Hematopoietic multipotent progenitor cell (in vitro differentiated cells): ENCODE measurements around a stretch of chr19.

- CAGE, long polyA plus RNA, result no peak
These were observed 10.2 kb downstream of the GRIN3B start for GRCh38 chr19:1010531-1010781.

DNA sequence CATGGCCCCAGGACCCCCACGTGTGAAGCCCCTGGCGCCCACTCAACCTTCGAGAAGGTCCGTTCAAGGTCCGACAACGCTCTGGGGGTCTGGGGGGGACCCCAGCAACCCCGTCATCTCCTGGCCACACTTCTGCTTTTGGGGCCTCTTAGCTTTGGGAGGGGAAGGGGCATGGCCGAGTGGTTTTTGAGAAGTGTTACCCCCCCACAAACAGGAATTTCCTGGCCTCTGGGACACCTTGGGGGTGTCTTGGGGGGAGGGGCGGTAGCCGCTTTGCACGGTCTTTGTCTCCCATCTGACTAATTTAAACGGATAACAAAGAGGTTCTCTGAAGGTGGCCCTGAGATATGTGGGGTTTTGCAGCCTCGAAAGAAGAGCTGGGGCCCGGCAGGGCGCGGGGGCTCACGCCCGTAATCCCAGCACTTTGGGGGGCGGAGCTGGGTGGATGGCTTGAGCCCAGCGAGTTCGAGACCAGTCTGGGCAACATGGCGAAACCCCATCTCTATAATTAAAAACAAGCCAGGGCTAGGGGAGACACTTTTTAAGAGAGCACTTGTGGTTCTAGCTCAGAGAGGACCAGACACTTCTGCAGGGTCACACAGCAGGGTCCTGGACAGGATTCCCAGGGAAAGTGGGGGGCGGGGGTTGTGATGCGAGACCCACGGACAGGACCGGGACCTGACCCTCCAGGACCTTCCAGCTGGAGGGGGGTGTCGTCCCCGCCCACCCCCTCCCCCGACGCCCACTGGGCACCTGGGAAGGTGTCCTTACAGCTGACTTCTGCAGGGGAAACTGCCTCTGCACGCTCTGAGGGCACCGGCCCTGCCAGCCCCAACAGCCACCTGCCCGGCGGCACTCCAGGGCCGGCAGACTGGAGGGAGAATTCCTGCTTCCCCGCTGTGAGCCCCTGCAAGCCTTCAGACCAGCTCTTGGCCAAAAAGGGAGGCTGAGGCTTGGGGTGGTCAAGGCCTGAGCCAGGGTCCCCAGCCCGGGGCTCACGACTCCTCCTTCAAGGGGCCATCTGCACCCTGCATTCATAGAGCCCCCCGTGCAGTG is 927 bp downstream of the CNN2 start:
- CAGE, long polyA plus RNA, result no peak

GRCh38 chr19:1042948-1043716 is 3.2 kb downstream of the ABCA7 start:
- CAGE, long polyA plus RNA, result no peak

DNA sequence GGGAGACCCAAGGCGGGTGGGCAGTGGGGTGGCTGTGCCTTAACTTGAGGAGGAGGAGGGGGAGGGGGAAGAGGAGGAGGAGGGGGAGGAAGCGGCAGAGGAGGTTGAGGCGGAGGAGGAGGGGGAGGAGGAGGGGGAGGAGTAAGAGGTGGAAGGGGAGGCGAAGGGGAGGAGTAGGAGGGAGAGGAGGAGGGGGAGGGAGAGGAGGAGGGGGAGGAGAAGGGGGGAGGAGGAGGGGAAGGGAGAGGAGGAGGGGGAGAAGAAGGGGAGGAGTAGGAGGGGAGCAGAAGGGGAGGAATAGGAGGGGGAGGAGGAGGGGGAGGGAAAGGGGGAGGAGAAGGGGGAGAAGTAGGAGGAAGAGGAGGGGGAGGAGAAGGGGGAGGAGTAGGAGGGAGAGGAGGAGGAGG is 12.4 kb downstream of the ABCA7 start:
- CAGE, long polyA plus RNA, result no peak

DNA sequence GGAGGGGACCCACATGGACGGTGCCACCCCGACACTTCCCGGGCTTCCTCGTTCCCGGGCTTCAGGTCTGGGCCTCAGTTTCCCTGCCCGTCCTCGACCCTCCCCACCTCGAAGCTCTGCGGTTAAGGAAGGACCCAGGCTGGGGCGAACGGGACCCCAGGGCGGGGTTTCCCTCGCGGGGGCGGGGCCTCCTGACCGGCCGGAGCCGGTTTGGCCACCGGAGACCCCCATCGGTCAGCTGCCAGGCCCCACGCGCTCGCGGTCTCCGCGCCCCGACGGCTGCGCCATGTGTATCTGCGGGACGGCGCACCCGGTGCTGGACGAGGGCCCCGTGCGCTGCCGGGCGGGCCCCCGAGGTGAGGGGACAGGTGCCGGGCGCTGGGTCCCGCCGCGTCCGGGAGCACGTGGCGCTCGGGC is 4.0 kb downstream of the ARHGAP45 start:
- CAGE, long polyA plus RNA, result no peak

- CAGE, long polyA plus RNA, result no peak
These were observed 4.5 kb downstream of the ARHGAP45 start for GRCh38 chr19:1071420-1071829.

DNA sequence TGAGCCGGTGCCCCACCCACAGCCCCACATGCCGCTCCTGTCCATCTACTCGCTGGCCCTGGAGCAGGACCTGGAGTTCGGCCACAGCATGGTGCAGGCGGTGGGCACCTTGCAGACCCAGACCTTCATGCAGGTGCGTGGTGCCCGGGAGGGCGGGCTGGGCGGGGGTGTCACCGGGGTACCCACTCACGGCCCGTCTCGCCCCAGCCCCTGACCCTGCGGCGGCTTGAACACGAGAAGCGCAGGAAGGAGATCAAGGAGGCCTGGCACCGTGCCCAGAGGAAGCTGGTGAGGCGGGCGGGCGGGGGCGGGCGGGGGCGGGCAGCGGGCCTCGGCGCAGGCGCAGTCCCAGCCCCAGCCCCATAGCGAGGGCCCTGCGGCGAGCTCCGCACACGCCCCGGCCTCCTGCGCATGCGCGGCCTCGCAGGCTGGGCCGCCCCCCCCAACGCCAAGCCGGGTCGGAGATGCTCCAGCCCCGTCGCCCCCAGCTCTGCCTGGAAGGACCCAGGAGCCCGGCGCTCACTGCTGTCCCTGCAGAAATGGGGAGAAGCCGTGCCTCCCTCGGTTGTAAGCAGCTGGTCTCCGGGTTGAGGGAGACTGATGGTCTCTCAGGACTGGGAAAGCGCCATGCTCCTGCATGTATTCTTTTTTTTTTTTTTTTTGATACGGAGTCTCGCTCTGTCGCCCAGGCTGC is 7.8 kb downstream of the ARHGAP45 start:
- CAGE, long polyA plus RNA, result no peak

DNA sequence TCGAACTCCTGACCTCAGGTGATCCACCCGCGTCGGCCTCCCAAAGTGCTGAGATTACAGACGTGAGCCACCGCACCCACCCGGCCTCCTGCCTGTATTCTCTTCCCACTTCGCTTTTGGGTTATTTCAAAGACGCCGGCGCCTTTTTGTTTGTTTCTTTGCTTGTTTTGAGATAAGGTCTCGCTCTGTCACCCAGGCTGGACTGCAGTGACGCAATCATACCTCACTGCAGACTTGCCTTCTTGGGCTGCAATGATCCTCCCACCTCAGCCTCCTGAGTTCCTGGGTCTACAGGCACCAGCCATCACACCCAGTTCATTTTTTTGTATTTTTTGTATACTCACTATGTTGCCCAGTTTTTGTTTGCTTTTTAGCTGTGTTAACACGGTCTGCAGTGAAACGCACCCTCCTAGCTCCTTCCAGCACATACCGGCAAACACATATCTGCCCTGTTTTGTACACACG is 8.5 kb downstream of the ARHGAP45 start:
- CAGE, long polyA plus RNA, result no peak

- CAGE, long polyA plus RNA, result no peak
These were observed 11.8 kb downstream of the POLR2E start for GRCh38 chr19:1083382-1083854.

- CAGE, long polyA plus RNA, result no peak
These were observed 598 bp downstream of the POLR2E start for GRCh38 chr19:1094329-1095224.

DNA sequence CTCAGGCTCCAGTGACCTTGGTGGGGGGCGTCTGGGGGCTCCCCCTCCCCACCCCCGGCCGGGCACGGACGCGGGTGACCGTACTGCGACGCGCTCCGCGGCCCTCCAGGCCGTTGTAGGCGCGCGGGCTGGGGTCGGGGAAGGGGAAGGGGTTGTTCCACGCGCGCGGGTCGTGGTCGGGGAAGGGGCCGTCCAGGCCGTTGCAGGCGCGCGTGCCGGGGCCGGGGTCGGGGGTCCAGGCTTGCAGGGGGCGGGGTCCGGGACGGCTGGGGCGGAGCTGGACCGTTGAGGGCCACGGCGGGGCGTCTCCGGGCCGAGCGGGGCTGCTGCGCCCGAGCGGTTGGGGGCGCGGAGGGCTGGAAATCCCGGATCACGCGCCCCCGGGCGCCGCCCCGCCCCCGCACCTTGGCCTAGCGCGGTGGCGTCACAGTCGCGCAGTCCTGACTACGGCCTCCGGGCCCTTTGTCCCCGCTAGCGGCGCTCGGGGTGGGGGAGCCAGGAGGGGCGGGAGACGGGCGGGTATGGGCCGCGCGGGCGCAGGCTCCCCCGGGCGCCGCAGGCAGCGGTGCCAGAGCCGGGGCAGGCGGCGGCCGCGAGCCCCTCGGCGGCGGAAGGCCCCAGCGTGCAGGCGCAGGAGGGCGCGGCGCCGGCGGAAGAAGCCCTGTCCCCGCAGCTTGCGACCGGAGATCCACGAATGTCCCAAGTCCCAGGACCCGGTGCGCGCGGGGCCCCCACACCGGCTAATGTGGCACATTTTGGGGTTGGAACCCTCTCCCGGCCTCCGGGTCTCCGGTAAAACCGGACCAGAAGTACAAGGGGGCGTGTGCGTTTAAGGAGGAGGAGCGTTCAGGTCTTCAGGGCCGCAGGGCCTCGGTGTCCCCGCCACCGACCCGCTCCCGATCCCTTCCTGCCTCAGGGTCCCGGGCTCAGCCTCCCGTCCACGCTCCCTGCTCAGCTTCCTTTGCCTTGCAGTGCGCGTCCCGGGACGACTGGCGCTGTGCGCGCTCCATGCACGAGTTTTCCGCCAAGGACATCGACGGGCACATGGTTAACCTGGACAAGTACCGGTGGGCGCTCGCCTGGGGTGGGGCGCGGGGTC is 769 bp downstream of the GPX4 start:
- CAGE, long polyA plus RNA, result no peak

GRCh38 chr19:1105313-1105529 is 1.4 kb downstream of the GPX4 start:
- CAGE, long polyA plus RNA, result no peak

- CAGE, long polyA plus RNA, result no peak
These were observed 23.7 kb downstream of the GPX4 start for GRCh38 chr19:1127468-1127920.

- CAGE, long polyA plus RNA, result no peak
These were observed 29.9 kb downstream of the GPX4 start for GRCh38 chr19:1133753-1134058.

GRCh38 chr19:1154570-1155940 is 19.0 kb downstream of the SBNO2 start:
- CAGE, long polyA plus RNA, result no peak

DNA sequence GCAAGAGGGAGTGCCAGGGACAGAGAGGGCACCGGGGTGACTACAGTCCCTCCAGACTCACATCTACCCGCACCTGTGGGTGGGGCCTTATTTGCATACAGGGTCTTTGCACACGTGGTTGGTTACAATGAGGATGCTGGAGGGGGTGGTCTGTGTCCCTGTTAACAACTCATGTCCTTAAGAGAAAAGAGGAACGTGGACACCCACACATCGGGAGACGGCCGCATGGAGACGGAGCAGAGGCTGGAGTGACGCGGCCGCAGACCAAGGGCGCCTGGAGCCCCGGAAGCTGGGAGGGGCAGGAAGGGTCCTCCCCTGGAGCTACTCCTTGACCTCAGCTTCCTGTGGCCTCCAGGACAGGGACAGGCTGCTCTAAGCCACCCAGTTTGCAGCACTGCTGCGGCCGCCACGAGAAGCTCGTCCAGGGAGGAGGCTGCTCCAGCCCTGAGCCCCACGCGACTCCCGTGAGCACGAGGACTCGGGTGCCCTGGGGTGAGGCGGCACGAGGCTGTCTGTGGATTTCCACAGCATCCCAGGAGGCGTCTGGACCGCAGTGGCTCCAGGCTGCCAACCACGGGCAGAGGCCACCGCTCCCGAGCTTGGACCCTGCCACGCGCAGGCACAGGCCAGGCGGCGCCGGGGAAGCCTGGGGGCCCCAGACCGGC is 10.9 kb downstream of the SBNO2 start:
- CAGE, long polyA plus RNA, result no peak

GRCh38 chr19:1171674-1172667 is 2.1 kb downstream of the SBNO2 start:
- CAGE, long polyA plus RNA, result no peak

- CAGE, long polyA plus RNA, result no peak
These were observed 15.3 kb upstream of the SBNO2 start for GRCh38 chr19:1189303-1189926.

DNA sequence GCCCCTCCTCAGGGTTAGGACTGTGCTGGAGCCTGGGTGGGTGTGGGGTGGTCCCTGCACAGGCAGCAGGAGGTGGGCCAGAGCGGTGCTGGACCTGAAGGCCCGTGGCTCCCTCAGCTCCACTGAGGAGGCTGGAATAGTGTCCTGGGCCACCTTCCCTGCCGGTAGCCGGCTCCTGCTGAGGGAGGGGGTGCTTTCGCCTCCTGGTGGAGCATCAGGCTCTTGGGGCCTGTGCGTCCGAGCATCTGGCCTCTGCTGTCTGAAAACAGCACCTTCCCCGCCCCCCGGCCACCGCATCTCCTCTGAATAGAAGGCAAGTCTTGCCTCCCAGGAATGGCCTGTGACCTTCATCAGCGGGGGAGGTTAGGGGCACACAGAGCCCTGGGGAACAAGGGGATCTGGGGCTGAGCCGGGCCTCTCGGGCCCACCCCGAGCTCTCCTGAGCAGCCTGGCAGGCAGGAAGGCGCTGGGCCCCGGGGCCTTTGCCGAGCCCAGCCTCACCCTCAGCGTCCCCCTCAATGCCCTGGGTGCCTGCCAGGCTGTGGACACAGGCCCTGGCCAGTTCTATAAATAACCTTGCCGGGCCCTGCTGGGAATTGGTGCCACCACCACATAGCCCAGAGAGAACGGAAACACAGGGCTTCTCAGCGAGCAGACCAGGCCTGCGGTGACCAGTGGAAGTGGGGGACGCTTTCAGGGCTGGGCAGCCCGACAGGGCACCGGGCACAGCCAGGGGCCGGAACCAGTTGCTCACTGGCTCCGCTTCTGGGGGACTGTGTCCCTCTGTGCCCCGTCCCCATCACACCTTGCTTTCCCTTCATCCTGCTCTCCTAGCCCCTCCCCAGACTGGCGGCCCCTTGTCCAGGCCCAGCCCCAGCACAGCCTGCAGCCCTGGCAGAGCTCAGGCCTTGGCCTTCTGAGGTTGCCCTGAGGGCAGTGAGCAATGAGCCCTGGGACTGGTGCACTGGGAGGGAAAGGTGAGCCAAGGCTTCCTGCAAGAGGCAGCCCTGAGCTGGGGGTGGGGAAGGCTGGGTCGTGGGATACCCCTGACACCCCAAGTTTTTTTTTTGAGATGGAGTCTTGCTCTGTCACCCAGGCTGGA is 9.5 kb downstream of the STK11 start:
- CAGE, long polyA plus RNA, result no peak

- CAGE, long polyA plus RNA, result no peak
These were observed 14.2 kb downstream of the CBARP start for GRCh38 chr19:1223582-1224089.